Mesenteric fat pad (tissue), 1 donor: ENCODE measurements around the genes UCMA, FAM107B and SUV39H2.

DNA sequence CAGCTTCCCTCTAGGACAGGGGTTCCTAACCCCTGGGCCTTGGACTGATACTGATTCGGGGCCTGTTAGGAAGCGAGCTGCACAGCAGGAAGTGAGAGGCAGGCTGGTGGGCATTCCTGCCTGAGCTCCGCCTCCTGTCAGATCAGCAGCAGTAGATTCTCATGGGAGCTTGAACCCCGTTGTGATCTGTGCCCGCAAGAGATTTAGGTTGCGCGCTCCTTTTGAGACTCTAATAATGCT lies 227.0 kb downstream of the CCDC3 start:
- PRO-cap, result no peak

DNA sequence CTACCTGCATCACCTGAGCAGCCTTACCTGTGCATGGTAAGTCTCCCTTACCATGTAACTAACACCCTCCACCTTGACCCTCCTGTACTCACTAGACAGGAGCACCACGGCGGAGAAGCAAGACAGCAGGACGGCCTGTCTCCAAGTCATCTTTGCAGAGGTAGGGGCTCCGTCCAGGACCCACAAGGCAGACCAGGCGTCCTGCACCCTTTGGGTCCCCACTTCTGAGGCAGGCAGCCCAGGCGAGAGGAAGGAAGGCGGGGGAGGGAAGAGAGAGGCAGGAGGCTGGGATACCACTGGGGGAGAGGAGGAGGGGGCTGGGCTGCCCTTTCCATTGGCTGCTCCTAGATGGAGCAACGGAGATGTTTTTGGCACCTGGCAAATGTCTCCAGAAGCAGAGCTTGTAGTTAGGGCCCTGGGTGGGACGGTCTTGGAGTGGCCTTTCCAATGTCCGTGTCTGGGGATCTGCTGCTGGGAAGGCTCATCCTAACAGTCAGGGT lies at the start of gene UCMA:
TSS of gene UCMA (minus strand) at position 266 of the 500 bp plus-strand sequence.
- PRO-cap, result no peak

DNA sequence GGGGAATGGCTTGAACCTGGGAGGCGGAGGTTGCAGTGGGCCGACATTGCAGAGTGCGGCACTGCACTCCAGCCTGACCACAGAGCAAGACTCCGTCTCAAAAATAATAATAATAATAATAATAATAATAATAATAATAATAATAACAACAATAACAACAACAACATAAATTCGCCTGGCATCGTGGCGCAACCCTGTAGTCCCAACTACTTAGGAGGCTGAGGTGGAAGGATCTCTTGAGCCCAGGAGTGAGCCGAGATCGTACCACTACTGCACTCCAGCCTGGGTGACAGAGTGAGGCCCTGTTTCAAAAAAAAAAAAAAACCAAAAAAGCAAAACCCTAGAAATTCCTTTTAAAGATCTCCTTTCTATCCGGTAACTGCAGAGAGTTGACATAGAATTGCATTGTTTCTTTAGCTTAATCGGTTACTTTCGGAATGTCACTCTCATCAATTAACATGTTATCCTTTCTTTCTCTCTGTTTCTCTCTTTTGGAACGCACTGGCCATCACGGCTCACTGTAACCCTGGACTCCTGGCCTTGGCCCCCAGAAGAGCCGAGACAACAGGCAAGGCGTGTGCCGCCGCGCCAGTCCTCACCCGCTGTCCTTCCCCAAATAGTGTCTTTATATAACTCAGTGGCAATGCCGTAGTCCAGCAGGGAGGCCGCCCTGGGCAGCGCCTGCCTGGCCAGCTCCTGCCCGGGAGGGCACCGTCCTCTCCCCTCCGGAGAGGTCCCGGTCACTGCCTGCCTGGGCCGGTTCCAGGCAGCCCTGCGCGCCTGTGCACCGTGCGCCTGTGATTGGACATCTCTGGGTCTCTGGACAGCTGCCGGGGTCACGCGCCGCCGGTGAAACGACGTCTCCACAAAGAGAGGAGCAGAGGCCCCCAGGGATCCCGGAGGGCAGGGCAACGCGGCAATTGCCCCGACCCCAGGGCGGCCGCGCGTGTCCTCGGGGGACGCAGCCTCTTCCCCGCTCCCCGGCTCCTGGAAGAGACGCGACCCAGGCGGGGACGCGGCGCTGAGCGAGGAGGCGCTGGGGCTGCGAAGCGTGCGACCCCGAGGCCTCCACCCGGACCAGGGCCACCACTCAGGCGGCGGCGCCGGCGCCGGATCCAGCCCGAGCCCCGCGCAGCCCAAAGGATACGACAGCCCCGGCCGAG lies 662 bp downstream of the PHYH start:
- PRO-cap, result bidirectional peak, plus-strand start at position 853 of the sequence, minus-strand start at position 742 of the sequence

DNA sequence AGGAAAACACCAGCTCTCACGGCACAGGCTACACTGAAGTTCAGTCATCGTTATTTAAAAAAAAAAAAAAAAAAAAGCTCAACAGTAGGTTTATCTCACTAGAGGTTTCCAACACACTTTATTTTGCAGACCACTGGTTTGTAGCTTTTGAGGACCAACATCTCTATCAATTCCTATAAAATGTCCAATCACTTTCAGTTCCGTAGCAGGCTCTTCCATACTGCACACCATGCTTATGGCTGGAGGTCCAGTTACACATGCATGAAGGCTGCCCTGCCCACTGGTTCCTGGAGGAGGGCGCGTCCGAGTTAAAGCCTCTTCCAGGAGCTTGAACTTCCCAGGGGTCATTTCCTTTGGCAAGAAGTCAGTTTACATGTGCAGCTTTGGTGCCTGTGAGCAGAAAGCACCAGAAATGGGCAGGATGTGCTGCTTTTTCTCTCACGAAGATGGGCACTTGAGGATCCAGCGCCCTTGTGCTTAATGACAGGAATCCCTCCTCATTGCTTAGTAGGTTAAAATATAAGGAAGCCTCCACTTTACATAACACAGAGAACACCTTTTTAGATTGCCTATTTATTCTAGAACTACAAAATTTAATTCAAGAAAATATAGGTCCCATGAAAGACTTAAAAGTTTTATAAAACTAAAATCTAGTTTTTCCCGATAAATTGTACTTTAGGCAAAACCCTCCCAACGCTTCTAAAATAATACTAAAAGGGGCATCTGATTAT lies 17.6 kb upstream of the PHYH start:
- PRO-cap, result no peak

GRCh38 chr10:13608266-13608575 lies 21.5 kb downstream of the PRPF18 start:
- PRO-cap, result no peak

DNA sequence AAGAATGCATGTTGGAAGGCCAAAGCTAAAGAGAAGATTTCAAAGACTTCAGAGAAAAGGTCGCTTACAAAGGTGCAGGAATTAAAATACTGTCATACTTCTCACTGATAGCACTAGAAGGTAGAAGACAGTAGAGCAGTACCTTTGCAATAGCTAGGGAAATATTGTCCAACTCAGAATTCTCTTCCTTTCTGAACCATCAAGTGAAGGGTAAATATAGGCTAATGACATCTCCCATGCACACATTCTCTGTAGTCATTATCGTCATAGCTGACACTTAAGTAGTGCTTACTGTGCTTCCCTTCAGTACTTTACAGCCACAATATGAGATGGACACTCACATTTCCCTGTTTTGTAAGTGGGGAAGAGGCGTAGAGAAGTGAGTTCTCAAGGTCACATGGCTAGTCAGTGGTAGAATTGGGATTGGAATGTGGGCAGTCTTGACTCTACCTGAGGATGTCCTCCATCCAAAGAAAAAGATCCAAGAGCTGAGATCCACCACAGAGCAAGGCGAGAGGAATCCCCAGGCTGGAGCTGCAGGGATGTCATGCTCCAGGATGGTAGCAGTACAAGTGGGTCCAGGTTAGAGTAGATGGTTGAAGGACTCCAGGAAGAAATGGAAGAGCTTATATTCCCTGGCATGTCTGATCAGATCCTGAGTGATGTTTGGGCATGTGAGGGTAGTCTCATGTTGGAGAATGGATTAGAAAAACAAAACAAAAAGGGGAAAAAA lies 39.1 kb downstream of the PRPF18 start:
- PRO-cap, result no peak

DNA sequence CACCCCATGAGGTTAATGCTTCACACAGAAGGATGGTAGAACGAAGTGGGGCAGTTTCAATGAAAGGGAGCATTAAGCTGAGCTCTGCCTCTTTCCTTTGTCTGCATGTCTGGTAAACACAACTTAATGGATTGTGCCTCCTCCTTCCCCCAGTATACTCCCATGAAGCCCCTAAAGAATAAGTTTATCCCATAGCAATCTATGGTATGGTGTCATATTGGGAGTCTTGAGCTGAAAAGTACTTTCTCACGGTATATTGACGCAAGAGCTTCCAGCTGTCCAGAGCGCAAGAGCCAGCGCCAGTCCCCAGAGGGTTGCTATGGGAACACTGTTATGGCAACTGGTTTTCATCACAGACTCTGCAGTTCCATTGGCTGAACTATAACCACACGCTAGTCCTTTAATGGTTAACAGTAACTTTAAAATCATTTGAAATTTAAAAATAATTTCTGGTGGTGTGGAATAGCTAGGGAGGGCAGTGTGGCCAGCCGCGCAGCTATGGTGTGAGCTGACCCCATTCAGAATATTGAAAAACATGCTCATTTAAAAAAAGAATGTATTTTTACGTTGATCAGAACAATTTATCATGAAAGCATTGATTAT lies 46.9 kb downstream of the PRPF18 start:
- PRO-cap, result no peak

GRCh38 chr10:13634191-13634647 lies 47.5 kb downstream of the PRPF18 start:
- PRO-cap, result unidirectional peak, minus-strand start at chr10:13634422

- PRO-cap, result no peak
These were observed 114.5 kb downstream of the PRPF18 start for GRCh38 chr10:13701091-13701759.

- PRO-cap, result no peak
These were observed 131.5 kb downstream of the PRPF18 start for GRCh38 chr10:13717896-13719055.

DNA sequence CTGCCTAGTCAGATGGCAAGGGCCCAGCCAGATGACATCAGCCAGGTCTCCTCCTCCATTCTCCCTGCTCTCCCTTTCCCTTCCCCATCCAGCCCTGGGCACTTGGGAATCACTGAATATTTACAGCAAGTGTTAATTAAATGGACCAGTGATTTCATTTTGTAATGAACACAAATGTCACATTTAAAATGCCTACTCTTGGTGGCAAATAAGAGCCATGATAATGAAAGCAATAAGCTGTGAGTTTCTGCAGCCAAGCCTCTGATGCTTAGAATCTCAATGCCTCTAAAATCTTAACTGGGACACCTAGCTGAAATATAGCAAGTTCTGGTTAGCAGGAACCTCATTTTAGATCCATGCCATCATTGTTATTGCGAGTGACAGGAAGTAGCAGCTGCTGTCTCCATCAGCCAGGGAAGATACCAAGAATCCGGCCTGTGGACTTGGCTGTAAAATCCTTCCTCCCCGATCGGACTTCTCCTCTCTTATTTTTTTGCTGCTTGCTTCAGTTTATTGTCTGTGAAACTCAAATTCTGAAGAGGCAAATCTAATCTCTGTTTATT lies 202.2 kb downstream of the PRPF18 start:
- PRO-cap, result no peak

- PRO-cap, result no peak
These were observed 273.9 kb downstream of the FRMD4A start for GRCh38 chr10:14056809-14057221.

- PRO-cap, result no peak
These were observed 48.9 kb upstream of the FRMD4A start for GRCh38 chr10:14379596-14380007.

DNA sequence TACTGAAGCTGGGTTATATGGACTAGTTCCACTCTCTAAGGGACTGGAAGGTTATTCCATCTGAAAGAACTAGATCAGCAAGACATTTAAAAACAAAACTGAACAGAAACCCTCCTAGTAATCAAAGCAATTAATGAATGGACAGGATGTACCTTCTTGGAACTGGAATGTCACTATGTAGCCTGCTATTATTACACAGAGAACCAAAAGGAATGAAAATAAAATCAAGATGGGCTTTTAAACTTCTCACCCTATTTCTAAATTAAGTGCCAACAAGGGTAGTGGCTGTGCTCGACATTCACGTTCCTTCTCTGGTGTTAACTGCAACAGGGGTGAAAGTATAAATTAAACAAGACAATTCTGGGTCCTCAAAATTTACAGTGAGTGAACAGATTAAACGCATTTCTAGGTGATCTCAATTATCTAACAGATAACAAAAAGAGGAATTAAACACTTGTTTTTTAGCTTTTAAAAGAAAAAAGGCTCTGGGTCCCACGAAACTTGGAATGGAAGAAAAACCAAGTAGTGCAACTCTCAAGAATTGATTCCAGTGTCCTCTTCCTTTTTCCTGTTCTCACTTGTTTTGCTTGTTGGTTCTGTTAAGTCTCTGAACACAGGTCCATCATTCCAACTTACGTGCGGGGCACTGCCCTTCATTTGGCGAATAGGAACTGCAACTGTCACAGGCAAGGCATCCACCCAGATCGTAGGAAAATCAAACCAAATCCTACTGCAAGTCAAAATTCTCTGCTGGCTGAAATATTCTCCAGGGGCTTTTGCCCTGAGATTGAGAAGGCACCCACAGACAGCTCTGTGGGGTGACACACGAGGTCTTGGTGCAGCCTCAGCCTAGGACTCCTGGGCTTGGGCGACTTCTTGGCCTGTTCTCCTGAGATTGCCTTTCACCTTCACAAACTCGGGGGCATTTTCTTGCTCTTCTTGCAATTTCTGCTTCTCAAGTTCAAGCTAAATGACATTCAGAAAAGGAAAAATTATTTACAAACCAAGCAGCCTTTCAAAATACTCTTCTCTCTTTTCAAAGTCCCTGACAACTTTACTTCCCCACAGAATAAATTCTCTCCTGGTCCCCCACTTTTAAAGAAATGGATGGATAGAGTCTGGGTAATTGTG lies 190.0 kb upstream of the FRMD4A start:
- PRO-cap, result no peak

DNA sequence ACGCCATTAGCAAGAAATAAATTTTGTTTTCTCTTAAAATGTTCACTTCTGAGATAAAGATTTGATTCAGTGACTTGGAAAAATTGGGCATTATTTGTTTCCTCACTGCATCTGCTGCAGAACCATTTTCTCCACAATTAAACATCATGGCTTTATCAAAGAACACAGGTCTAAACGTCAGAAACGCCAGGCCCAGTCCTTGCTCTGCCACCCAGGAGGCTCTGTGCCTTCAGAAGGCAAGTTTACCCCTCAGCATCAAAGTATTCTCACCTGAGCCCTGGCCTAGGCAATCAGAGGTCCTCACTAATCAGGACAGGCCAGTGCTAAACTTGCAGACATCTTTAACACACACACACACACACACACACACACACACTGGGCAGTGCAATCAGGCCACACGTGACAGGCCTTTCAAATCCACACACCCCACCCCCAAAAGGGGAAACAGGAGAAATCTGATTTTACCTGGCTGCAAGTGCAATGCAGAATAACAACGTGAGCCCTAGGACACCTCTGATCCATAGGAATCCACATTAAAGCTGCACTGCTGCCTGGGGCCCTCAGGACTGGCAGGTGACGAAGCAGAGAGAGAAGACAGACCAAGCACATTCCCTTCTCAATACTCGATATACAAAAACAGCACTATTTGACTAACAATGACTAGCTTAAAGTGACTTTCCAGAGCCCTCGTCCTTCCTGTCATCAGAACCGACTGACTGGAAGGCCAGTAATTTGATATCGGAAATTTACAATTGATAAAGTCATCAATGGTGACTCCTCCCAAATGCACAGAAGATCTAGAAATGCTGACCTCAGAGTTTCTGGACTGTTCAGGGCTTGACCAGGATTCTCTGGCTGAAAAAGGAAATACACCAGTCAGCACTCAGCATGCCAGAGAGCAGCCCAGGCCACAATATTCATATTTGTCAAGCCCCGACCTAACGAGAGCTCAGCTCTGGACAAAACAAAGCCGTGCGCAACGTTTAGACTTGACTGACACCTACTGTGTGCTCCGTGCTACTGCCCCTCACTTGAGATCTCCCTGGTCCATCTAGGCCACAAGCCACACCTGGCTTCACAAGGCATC lies 218.8 kb downstream of the FAM107B start:
- PRO-cap, result no peak

DNA sequence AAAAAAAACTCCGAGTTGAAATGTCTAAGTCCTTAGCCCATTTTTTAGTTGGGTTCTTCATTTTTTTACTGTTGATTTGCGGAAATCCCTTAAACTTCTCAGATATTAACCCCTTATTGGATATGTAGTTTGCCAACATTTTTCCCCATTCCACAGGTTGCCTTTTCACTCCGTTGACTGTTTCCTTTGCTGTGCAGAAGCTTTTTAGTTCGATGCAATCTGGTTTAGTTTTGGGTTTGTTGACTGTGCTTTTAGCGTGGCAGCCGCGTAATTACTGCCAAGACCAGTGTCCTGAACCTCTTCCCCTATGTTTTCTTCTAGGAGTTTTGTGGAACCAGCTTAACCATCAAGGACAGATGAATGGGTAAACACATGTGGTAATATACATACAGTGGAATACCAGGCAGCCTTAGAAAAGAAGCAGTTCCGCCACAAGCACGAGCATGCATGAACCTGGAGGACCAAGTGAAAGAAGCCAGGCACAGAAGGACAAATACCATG lies 176.7 kb downstream of the FAM107B start:
- PRO-cap, result no peak

DNA sequence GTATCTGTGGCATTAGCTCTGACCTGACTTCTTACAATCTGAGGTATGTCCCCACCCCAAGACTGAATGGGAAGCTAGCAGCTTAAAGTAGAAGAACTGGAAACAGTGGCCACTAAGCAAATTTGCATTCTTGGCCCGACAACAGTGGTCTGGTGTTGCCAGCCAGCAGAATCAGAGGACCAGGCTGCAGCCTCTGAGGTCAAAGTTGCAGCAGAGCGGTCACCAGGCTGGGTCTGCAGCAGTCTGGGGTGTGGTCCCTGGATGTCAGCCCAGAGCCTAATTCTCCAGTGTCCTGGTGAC lies 26.3 kb downstream of the FAM107B start:
- PRO-cap, result no peak

GRCh38 chr10:14774711-14775085 lies at the start of gene FAM107B:
Gene FAM107B (minus strand): TSS chr10:14774897.
- PRO-cap, result no peak

DNA sequence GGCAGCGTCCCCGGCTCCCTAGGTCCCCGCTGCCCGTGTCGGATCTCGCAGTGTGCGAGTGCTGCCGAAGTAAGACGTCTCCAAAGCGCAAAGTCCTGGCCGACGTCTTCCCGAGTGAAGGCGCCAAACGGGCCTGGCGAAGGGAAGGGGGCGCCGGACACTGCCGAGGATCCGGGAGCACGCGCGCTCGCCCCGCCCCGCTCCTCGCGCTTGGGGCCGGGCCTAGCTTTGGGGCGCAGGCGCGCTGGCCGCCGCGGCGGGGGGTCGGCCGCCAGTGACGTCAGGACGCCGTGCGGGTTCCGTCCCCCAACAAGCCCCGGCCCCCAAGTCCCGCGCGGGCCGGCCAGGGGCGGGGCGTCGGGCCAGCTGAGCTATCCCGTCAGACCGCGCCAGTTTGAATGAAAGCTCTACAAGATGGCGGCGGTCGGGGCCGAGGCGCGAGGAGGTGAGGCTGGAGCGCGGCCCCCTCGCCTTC lies at the start of gene SUV39H2:
TSS of gene SUV39H2 (plus strand) at position 392 of the 475 bp plus-strand sequence.
- PRO-cap, result bidirectional peak, plus-strand start at position 401 of the sequence, minus-strand start at position 212 of the sequence

GRCh38 chr10:14995917-14996330 lies 36.7 kb downstream of the MEIG1 start:
- PRO-cap, result no peak